Metastatic Liver Carcinoma in the Adrenal Gland (tissue), 2 donors: ENCODE data around the gene GPR33.

GRCh38 chr14:30891133-30891509 lies 16.8 kb downstream of the COCH start:
- PRO-cap, 2 experiments, result no peak in any of the 2 experiments

DNA sequence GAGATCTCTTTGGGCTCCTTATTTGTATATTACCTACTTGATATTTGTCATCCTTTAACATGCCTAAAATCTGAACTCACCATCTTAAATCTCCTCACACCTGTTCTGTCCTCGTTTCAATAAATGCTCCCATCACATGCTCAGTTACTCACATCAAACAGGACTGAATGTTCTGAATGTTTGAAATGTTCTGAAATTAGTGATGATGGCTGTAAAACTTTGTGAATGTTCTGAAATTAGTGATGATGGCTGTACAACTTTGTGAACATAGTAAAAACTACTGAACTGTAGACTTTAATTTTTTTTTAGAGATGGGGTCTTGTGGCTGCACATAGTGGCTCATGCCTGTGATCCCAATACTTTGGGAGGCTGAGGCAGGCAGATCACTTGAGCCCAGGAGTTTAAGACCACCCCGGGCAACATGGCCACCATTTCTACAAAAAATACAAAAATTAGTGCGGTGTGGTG lies 34.6 kb downstream of the COCH start:
- PRO-cap, 2 experiments, result no peak in any of the 2 experiments

- PRO-cap, 2 experiments, result no peak in any of the 2 experiments
Observed at GRCh38 chr14:30936254-30936786, 62.0 kb downstream of the COCH start.

GRCh38 chr14:31133147-31133901 lies 74.3 kb downstream of the HECTD1 start:
- PRO-cap, 2 experiments, result no peak in any of the 2 experiments

- PRO-cap, 2 experiments, result no peak in any of the 2 experiments
Observed at GRCh38 chr14:31243866-31244470, 36.4 kb upstream of the HECTD1 start.

DNA sequence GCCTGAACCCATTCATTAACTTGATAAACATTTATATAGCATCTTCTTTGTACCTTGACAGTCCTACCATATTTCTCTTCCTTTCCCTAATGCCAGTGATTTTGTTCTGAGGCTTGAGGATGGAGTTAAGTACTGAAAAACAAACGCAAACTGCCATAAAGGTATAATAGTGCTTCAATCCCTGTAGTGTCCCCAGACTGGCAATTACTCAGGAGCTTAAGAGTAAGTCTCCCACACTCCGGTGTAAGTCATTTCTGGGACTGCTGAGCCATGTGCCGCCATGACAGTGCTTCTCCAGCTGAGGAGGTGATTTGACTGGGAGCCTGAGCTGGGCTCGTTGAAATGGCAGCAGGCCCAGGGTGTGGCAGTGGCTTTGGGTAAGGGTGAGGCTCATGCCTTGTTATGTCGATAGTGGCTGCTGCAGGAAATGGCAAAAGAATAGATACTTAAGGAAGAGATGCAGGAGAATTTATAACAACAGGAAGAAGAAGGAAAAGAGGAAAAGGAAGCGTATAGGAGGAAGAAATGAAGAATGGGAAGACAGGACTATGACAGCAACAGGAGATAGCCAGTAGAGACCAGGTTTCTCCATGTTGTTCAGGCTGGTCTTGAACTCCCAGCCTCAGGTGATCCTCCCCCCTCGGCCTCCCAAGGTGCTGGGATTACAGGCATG lies 43.9 kb upstream of the HECTD1 start:
- PRO-cap, 2 experiments, result no peak in any of the 2 experiments

GRCh38 chr14:31263409-31264195 lies 56.0 kb upstream of the HECTD1 start:
- PRO-cap, 2 experiments, result no peak in any of the 2 experiments

- PRO-cap, 2 experiments, result no peak in any of the 2 experiments
Observed at GRCh38 chr14:31300189-31300882, 92.7 kb upstream of the HECTD1 start.

GRCh38 chr14:31487808-31488333 lies at the start of gene GPR33:
TSS of gene GPR33 (minus strand) at chr14:31488039.
- PRO-cap, 2 experiments, result no peak in any of the 2 experiments

GRCh38 chr14:31935275-31935583 lies 141.9 kb upstream of the ARHGAP5 start:
- PRO-cap, 2 experiments, result no peak in any of the 2 experiments

- PRO-cap, 2 experiments, result peak in 1 of 2 experiments; most common plus-strand start chr14:32077655 (in 1); most common minus-strand start chr14:32077654 (in 1)
Observed at GRCh38 chr14:32077577-32078570, 770 bp downstream of the ARHGAP5 start.

- PRO-cap, 2 experiments, result no peak in any of the 2 experiments
Observed at GRCh38 chr14:32107321-32108493, 30.6 kb downstream of the ARHGAP5 start.

DNA sequence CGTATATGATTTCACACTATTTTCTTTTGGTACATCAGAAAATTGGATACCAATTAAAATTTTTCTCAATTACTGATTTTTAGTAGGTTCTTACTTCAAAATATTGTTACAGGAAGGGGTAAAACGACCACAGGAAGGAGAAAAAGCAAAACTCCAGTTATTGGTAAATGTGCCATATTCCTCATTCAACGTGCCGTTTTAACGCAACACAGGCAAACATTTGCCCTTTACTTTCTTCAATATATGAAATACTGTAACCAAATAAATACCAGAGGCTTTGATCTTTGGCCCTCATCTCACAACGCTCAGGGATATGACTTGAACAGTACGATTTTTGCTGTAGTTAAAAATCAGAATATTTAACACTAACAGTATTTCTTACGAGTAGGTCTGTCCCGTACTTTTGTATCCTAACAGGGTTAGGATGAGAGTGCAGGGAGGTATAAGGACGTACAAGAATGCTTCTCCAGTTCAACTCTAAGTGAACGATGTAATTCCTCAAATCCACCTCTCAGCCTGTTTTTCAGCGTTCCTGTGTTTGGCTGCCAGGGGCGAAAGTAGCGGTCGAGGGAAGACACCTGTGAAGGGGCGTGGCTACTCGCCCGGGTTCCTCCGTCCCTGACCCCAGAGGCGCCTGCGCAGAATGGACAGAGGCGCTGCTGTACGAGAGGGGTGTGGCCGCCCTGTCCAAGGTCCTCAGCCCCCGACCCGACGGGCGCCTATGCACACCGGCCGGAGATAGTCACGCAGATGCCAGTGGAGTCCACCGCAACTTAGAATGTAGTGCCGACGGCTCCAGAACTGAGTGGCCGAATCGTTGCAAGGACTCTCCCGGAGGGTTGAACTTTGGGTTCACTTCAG lies 123.8 kb downstream of the ARHGAP5 start:
- PRO-cap, 2 experiments, result peak in 2 of 2 experiments; most common plus-strand start position 650 of the sequence (in 2); most common minus-strand start position 547 of the sequence (in 2)

DNA sequence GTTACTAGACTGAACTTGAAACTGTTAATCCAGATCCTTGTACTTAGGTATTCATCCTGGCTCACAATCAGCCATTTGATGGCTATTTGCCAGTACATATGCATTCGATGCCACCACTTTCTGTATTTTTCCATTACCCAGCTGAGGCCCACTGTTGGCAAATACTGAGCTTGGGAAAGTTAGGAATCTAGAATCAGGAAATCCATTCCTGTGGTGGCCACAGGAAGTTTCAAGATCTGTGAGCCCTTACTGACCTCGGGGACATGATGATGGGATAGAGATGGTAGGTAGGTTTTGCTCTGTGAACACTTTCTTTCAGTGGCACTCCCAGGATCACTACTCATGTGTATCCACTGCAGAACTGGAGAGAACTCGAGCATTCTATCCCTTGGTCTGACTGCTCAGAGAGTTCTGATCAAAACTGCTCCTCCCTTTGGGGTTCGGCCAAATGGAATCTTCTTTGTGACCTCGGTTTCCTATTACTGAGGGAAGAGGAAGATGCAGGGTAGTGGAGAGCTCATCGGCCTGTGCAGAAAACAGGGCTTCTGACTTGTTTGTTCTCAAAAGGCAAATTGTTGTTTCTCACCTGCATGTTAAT lies 17.3 kb upstream of the AKAP6 start:
- PRO-cap, 2 experiments, result peak in 1 of 2 experiments; most common minus-strand start position 363 of the sequence (in 1)

GRCh38 chr14:32417721-32418428 lies 88.8 kb downstream of the AKAP6 start:
- PRO-cap, 2 experiments, result no peak in any of the 2 experiments

DNA sequence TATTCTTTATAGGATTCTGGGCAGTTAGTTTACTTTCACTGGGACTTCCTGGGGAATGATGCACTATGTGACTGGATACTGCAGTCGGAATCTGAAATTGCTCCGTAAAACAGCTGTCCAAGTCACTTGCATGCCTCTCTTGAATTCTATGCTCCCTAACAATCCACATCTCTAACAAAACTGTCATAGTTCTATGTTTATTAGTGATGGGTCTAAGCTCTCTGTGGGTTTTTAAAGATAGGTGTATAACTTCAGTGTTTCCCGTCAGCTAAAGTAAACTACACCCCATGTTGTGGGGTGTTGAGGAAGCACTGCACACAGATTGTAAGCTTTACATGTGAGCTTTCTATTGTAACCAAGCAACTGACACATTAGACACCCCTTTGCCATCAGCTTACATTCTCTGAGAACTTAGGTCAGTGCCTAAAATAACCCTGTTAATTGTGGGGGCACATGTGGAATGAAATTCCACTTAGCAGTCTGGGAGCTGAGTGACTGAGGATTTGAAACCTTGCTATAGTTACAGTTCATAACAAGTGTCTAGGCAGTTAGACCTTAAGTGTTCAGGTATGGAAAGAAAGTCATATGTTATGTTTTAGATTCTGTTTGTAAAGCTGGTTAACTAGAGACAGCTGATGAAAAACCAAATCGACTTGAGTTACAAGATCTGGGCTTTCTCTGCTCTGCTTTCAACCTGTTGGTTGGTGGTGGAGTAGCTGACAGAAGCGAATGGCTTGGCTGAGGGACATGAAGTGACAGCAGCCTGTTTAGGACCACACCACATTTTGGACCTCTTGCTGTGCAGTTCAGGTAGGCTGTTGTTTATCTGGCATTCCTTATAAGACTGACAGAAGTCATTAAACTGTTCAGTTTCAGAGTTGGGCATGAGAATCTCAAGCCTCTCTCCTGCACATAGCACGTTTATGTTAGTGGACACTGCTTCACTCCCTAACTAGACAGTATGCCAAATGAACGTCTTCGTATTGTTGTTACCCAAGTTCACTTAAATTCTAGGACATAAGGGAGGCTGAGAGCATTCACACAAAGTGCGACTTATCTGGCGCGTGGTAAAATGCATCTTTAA lies 165.8 kb downstream of the AKAP6 start:
- PRO-cap, 2 experiments, result no peak in any of the 2 experiments

DNA sequence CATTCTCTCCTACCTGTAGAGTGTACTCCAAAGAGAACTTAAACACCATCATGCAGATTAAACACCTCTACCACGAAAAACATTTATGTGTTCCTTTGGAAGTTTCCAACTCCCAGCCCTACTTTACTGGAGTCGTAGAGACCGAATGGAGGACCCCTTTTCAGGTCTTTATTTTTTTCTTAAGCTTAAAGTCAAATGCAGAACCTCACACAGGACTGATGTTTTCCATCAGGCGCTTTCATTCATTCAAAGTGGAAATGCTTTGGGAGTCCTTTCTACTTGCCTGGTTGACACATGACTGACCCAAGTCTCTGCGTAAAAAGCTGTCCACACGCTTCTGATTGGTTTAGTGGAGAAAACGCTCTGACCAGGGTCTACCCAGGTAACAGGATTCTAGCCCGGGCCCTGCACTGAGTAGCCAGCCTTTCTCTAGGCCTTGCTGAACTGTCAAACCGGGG lies 1.1 kb upstream of the NPAS3 start:
- PRO-cap, 2 experiments, result no peak in any of the 2 experiments

- PRO-cap, 2 experiments, result no peak in any of the 2 experiments
Observed at GRCh38 chr14:33327677-33327967, 388.9 kb downstream of the NPAS3 start.

DNA sequence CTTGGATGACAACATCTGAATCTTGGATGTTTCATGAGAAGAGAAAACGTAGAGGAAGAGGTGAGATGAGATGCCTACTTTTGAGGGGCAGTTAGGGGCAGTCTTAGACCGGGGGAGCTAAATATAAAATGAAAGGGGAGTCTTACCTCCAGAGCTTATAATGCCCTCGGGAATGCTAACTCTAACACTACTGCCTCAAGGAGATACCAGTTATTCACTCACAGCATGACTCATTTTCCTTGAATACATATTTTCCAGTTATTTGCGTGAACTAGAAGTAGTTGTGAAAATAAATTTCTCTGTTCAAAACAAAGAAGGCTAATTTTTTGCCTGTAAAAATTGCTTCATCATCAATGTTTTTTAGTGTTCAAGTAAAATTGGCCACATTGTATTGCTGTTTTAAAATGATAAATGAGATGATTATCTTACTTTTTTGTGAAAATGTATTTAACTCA lies 339.5 kb downstream of the EGLN3 start:
- PRO-cap, 2 experiments, result no peak in any of the 2 experiments

DNA sequence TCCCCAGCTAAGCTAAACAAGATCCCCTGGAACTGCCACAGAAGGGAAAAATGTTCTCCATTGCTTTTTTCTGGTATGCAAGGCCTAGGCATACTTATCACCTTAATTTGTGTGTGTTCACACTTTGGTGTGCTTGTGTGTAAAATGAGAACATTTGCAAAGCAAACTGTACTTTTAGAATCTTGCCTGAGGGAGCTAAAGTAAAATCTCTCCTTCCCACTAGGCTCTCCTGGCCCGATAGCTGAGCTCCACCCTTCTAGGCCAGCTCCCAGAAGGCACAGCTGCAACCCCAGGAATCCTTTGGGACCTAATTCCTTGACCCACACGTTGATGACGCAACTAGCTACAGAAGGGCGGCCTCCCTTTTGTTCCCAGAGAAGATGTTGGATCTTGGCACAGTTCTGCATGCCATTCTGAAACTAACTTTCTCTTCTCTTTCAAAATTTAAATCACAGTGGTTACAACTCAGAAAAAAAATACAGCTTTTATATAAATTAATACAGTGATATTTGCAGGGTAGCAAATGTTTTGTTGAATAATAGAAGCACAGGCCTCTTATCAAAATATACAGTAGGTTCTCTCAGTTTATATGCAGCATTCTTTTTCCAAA lies 268.1 kb downstream of the EGLN3 start:
- PRO-cap, 2 experiments, result no peak in any of the 2 experiments